Neural progenitor cell (in vitro differentiated cells): ENCODE measurements around the genes HDAC8 and PABPC1L2B.

DNA sequence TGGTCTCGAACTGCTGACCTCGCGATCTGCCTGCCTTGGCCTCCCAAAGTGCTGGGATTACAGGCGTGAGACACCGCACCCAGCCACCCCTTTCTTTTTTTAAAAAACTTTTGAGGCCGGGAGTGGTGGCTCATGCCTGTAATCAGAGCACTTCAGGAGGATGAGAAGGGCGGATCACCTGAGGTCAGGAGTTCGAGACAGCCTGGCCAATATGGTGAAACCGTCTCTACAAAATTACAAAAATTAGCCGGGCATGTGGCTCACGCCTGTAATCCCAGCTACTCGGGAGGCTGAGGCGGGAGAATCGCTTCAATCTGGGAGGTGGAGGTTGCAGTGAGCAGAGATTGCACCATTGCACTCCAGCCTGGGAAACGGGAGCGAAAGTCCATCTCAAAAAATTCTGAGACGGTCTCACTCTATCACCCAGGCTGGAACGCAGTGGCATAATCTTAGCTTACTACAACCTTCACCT, 10.0 kb downstream of the RPS4X start:
- RAMPAGE, long total RNA = no peak

- RAMPAGE, long total RNA = no peak
These were observed 993 bp upstream of the CITED1 start for GRCh38 chrX:72306305-72307509.

DNA sequence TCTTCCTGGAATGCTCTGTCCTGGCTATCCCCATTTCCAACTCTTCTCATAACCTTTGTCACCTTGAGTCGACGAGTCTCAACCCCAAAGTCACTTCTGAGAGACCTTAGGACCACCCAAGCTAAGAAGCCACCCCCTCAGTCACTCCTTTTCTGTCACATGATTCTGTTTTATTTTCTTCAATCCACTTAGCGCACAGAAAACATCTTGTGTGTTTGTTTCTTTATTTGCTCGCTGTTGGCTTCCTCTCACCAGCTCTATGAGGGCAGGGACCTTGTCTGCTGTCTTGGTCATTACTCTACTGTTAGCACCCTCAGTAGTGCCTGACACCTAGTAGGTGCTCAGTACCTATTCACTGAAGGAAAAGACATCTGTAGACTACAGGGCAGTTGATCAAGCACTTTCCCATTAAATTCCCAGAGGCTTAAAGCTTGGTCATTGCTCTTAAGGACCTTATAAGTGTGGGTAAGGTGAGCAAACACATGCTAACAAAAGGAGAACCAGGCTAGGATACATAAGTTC, 32.3 kb upstream of the CITED1 start:
- RAMPAGE, long total RNA = no peak

- RAMPAGE, long total RNA = no peak
These were observed at the start of gene HDAC8 for GRCh38 chrX:72572328-72573459. Gene HDAC8 (minus strand): TSS chrX:72572843.

DNA sequence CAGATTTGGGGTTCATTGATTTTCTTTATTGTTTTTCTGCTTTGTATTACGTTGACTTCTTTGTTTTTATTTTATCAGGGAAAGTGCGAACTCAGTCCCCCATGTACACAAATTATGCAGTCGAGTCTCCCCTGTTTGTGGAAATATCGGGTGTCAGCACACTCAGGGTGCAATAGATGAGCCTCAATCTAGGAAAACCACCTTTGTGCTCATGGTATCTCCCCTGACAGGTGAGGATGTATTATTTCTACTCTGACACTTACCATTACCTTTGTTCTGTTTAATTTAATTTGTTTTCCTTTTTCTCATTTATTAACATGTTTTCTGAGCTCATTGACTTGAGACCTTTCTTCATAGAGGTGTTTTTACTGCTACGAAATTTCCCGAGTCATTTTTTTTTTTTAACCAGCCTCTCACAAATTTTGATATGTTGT, 26.5 kb upstream of the PHKA1 start:
- RAMPAGE, long total RNA = no peak

DNA sequence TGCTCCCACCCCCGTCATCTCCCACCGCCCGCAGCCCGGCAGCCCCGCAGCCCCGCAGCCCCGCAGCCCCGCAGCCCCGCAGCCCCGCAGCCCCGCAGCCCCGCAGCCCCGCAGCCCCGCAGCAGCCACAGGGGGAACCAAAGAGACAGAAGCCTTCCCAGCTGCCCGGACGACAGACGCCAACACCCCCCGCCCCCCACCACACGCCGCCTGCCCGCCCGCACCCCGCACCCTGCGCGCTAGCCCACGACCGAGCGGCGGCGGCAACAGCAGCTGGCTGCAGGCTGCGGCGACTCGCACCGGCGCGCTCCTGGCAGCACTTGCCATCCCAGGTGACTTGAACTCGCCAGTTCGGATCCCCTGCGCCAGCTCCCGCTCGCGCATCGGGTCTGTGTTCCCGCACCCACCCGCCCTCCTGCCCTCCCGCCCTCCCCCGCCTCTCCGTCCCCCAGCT, at the start of gene PABPC1L2B:
Gene PABPC1L2B (plus strand): TSS at position 228 of the 454 bp plus-strand sequence.
- RAMPAGE, long total RNA = no peak

GRCh38 chrX:73840957-73842194, 278.4 kb downstream of the CHIC1 start:
- RAMPAGE, long total RNA = no peak

DNA sequence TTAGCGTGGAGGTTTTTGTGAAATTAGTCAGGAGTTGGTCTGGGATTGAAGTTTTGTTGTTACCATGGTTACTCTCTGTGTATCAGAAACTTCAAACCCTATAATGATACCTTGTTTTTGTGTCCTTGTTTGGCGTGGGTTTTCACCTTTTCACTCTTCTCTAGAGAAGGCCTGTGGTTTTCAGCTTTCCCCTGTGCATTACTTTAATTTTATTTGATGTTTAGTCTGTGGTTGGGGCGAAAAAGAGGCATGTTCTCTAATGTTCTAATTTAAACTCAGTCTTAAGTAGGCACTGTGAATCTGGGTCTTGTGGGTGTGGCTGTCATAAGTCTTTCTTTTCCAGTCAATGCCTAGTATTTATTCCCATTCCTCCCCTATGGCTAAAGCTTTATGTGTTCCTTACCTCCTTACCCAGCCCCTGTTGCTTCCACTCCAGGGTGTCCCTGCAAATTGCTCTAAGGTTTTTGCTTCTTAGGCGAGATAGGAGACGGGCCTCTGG, 326.4 kb upstream of the ZCCHC13 start:
- RAMPAGE, long total RNA = no peak

DNA sequence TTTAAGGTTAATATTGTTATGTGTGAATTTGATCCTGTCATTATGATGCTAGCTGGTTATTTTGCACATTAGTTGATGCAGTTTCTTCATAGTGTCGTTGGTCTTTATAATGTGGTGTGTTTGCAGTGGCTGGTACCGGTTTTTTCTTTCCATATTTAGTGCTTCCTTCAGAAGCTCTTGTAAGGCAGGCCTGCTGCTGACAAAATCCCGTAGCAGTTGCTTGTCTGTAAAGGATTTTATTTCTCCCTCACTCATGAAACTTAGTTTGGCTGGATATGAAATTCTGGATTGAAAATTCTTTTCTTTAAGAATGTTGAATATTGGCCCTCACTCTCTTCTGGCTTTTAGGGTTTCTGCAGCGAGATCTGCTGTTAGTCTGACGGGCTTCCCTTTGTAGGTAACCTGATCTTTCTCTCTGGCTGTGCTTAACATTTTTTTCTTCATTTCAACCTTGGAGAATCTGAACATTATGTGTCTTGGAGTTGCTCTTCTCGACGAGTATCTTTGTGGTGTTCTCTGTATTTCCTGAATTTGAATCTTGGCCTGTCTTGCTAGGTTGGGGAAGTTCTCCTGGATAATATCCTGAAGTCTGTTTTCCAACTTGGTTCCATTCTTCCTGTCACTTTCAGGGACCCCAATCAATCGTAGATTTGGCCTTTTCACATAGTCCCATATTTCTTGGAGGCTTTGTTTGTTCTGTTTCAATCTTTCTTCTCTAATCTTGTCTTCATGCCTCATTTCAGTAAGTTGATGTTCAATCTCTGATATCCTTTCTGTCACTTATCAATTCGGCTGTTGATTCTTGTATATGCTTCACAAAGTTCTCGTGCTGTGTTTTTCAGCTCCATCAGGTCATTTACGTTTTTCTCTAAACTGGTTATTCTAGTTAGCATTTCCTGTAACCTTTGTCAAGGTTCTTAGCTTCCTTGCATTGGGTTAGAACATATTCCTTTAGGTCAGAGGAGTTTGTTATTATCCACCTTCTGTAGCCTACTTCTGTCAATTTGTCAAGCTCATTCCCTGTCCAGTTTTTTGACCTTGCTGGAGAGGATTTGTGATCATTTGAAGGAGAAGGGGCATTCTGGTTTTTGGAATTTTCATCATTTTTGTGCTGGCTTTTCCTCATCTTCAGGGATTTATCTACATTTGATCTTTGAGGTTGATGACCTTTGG, 227.5 kb upstream of the ZCCHC13 start:
- RAMPAGE, long total RNA = no peak

DNA sequence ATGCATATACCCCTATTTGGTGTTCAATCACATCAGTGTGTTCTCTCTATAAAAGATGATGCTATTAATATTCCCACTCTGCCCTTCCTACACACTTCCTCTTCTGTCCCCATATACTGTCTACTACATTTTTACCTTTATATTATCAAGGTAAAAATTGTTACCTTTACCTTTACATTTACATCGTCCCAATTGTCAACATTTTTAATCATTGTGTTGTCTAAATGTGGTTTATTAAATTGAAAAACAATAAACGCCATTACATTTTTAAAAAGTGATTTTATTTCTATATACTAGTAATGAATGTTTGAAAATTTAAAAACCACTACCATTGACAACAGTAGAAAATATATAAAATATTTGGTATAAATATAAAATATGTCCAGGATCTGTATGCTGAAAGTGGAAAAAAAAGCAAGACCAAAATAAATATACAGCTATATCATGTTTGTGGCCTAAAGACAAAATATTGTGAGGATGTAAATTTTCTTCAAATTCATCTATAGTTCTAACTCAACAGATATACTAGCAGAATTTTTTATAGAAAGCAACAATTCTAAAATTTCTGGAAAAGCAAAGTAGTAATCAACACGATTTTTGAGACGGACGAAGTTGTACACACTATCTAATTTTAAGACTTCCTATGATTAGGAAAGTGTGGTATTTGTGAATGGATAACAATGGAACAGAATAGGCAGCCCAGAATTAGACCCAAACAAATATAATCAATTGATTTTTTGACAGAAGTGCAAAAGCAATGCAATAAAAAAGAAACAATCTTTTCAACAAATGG, 94.1 kb upstream of the ZCCHC13 start:
- RAMPAGE, long total RNA = no peak

- RAMPAGE, long total RNA = no peak
These were observed 84.6 kb upstream of the ZCCHC13 start for GRCh38 chrX:74219396-74219717.

DNA sequence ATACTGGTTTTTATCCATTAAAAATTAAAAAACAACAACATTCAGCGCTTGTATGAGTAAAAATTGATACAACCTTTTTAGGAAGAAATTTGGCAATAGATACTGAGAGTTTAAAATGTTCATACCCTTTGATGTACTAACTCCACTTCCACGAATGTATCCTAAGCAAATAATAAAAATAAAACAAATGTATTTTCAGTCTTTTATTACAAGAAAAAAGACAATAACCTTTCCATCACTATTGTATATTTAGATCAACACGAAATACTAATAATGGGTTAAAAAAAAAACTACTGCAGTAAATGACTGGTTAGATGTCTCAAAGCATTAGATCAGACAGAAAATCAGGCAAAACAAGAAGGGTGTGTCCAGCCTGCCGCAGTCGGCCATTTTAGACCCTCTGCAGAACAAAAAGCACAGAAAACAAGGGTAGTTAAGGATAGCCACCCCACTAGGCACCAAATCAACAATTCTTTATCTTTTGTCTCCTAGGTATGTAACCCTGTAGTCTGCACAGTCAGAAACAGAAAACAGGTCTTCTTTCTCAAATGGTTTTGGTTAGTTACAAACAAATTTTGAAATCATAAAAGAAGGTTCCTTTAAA, 13.6 kb upstream of the ZCCHC13 start:
- RAMPAGE, long total RNA = no peak

GRCh38 chrX:74608342-74608979, 6.0 kb downstream of the RLIM start:
- RAMPAGE, long total RNA = no peak

DNA sequence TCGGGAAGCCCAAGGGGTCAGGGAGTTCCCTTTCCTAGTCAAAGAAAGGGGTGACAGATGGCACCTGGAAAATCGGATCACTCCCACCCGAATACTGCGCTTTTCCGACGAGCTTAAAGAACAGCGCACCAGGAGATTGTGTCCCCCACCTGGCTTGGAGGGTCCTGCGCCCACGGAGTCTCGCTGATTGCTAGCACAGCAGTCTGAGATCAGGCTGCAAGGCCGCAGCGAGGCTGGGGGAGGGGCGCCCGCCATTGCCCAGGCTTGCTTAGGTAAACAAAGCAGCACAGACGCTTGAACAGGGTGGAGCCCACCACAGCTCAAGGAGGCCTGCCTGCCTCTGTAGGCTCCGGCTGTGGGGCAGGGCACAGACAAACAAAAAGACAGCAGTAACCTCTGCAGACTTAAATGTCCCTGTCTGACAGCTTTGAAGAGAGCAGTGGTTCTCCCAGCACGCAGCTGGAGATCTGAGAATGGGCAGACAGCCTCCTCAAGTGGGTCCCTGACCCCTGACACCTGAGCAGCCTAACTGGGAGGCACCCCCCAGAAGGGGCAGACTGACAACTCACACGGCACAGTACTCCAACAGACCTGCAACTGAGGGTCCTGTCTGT, 413.4 kb downstream of the MAGEE1 start:
- RAMPAGE, long total RNA = no peak

GRCh38 chrX:77070103-77070752, 377.0 kb upstream of the FGF16 start:
- RAMPAGE, long total RNA = no peak

DNA sequence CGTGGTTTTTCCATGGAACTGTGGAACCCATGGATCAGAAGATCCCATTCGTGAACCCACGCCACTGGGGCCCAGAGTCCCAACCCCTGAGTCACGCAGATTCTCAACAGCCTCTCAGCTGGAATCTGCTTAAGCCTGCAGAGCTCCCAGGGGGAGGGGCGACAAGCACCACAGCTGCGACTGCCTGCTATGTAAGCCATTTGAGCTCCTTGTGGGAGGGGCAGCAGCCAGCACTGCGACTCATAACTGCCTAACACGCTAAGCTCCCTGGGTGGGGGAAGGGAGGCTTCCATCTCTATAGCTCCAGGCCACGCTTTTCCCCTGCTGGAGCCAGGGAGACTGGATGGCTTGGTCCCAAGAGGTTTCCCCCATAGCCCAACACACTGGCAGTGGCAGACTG, 47.0 kb downstream of the FGF16 start:
- RAMPAGE, long total RNA = no peak

DNA sequence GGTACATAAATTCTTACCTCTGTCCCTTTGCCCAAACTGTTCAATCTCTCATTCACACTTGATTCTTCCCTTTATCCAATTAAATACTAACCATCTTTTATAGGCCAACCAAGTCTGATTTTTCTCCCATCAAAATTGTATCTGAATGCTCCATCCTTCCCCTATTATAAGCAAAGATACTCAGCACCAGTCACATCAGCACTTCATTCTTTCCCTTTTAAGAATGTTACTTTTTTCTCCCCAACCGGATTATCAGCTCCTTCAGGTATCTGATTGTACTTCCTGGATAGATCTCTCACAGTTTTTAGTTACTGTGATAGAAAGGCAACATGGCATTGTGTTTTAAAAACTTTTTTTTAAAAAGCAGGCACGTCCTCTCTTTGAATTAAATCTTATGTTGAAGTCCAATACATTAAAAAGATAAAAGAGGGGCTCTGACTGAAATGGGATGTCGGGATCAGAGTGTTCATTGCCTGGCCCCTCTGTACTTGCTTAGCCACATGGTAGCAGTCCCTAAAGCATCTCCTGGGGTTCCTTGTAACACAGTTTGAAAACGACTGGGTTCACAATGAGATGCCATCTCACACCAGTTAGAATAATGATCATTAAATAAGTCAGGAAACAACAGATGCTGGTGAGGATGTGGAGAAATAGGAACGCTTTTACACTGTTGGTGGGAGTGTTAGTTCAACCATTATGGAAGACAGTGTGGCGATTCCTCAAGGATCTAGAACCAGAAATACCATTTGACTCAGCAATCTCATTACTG, 107.6 kb downstream of the FGF16 start:
- RAMPAGE, long total RNA = no peak

DNA sequence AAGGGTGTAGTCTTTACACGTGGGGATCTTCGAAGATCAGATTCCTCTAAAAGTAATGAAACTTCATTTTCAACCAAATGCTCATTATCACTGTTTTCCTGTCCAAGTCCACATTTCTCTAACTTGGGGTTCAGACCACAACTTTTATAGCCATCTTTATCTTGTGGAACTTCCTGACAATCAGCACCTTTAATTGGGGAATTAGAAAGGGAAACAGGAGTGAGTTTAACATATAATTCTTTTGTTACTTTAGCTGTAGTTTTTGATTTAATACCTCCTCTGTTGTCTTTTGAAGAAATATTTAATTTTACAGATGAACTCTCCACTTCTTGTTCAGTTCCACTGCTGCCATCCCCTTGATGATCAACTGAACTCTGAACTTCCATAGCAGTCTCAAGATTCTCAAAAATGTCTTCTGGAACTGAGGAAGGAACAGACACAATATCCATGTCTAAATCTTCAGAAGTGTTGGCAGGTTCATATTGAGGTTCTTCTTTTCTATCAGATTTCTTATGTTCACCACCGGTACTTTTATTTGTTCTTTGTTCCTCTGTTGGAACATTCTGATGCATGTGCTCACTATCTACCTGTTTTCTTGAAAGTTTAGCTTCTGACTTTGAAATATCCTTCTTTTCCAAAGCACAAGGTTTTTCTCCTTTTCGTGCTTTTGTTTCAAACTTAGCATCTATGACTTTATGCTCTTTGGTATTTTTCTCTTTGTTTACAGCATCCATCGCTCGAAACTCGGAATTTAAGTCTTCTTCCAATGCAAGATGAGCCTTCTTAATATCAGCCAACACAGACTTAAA, 102.5 kb downstream of the ATRX start:
- RAMPAGE, long total RNA = no peak

- RAMPAGE, long total RNA = no peak
These were observed 11.7 kb downstream of the TAF9B start for GRCh38 chrX:78127626-78128367.

GRCh38 chrX:78130967-78132118, 8.1 kb downstream of the TAF9B start:
- RAMPAGE, long total RNA = no peak